ENCODE measurements around the gene SP140L.

- PRO-cap = no peak
These were observed 8.1 kb upstream of the CCL20 start for GRCh38 chr2:227805425-227806053.

- PRO-cap = no peak
These were observed 386.7 kb upstream of the SPHKAP start for GRCh38 chr2:228568045-228568653.

- PRO-cap = no peak
These were observed 424.9 kb downstream of the PID1 start for GRCh38 chr2:228846239-228846542.

- PRO-cap = no peak
These were observed 153.5 kb downstream of the PID1 start for GRCh38 chr2:229117267-229118256.

GRCh38 chr2:229256817-229257896 lies 13.9 kb downstream of the PID1 start:
- PRO-cap = no peak

DNA sequence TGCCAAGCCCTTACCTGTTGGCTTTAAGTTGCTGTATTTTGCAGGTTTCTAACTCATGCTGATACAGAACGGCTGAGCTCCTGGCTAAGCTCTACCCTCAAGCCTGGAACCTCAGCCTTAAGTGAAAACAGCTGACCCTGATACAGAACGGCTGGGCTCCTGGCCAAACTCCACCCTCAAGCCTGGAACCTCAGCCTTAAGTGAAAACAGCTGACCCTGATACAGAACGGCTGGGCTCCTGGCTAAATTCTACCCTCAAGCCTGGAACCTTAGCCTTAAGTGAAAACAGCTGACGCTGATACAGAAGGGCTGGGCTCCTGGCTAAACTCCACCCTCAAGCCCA lies 17.5 kb upstream of the DNER start:
- PRO-cap = no peak

DNA sequence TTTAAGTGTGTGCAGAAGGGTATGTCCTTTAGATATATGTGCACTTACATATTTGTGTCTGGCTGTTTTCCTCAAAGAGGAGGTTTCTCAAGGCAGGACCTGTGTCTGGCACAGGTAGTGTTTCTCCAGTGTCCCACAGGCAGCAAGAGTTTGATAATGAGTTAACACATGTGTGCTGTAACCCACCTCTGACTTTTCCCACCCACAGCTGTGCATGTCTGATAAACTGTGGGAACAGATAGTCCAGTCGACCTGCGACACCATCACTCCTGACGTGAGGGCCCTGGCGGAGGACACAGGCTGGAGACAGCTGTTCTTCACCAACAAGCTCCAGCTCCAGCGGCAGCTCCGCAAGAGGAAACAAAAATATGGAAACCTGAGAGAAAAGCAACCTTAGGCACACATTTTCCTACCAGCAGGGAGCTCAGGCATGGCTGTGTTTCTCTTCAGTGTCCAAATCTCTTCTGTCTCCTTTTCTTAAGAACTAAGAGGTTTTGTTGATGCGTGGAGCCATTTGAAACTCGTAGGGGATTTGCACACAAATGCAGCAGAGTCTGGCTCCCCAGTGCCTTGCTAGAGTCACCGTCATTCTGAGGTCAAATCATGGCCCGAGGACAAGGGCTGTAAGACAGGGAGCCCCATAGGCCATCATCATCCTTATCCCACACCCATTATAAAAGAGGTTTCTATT lies 58.1 kb downstream of the SLC16A14 start:
- PRO-cap = no peak

DNA sequence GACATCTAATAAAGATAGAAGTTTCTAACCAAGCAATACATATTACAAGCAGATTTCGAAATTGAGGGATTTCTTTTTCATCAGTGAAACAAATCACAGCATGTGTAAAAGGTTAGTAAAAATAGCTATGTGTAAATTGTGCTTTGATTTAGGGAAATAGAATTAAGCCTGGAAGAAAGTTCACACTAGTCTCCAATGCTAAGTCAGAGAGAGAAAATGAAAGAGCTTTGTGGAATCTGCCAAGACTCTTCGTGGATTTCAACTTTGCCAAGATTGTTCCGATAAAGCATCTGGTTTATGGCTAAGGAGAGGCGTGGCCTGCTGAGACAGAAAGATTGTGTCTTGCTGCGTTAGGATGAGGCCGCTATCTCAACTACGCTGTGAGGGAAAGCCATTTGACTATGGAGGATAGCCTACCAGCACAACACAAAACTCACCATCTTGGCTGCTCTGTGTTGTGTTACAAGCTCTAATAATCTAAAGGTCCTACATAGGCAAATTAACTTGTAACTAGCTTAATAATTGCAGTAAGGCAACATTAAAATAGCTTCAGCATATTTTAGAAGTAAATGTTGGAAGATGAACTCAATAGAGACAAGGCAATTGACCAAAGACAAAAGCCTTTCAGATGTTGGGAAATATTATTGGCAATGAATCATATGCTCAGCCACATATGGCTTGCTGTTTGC lies 60.3 kb upstream of the SLC16A14 start:
- PRO-cap = no peak

DNA sequence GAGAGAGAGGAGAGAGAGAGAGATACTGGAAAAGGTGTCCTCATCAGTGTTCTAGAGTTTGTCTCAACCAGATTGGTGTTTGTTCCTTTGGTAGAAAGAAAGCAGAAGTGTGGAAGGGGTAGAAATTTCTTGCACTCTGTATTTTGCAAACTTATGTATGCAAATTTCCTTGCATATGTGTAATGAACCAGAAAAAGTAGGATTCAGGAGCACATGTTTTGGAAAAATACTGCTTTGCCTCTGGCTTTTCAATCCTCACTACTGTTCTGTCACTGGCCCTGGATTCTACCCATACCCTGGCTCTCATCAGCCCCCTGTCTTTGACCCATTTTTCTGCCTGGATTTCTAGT lies 1.0 kb upstream of the SP140 start:
- PRO-cap = no peak

DNA sequence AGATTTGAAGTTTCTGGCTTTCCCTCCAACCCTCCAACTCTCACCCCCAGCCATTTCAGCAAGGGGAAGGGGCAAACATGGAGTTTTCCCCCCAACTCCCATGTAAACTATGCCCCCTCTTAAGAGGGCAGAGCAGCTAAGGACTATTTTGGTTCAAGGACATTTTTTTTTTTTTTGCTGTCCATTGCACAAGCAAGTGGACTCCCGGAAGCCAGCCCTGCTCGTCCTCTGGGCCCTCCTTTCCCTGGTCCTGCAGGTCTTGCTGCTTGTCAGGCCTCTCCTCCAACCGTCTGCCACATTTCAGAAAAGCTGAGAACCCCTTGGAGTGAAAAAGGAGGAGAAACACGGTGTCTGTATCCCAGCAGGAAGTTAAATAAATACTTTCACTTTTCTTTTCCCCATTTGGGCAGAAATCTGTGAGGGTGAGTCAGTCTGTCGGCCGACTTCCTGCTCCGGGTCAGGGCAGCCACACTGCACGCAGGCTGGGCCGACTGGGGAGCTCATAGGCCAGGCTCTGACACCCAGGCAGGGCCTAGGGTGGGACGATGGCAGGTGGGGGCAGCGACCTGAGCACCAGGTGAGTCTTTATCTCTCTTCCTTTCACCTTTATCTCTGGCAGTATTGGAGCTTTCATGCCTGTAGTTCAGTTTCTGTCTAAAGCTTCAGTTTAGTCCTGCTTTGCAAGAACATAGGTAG lies at the start of gene SP140L:
SP140L (plus strand) TSS at position 469 of the 696 bp plus-strand sequence.
- PRO-cap = bidirectional peak, plus-strand start at position 450 of the sequence, minus-strand start at position 371 of the sequence

DNA sequence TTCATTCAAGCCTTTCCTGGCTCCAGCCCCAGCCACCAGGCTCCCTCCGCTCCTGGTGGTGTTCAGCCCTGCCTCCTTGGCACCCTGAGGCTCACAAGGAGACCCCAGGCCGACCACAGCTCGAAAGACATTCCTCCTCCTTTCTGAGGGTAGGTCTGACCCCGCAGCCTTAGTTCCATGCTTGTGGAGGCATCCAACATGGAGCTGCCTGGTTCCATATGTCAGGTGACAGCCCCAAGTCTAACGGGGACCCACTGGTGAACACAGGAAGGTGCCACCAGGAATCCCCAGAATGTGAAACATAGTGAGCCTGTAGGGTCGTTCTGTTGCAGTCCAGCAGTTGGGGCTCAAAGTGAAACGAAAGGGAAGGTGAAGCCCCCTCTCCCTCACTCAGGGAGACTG lies 5.0 kb upstream of the SP100 start:
- PRO-cap = no peak

GRCh38 chr2:230441297-230441991 lies 25.4 kb downstream of the SP100 start:
- PRO-cap = no peak

DNA sequence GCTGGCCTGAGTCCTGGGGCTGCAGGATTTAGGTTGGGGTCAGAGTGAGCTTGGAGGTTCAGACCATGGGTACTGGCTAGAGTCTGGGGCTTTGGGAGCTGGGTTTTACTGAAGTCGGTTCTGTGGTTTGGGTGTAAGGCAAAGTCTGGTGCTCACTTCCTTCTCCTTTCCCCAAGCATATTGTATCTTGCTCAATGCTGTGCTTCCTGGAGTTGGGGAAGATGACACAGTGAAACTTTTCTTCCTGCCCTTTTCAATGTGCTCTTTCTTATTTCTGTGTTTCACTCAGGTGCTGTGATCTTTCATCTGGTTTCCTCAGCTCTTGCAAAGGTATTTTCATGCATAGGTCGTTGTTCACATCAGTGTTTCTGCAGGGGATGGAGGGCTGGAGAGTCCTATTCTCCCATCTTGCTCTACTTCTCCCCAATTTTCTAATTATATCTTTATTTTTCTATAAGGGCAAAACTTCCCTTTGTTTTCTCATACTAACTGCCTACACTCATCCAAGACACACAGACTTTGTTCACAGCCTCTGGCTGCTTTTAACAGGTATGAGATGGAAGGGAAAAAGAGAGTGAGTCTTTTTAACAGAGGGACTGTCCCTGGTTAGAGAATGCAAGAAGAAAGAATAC lies 41.5 kb downstream of the SP100 start:
- PRO-cap = no peak

- PRO-cap = no peak
These were observed 53.9 kb downstream of the SP100 start for GRCh38 chr2:230469972-230470285.

- PRO-cap = no peak
These were observed 111.3 kb downstream of the SP100 start for GRCh38 chr2:230527217-230527878.

DNA sequence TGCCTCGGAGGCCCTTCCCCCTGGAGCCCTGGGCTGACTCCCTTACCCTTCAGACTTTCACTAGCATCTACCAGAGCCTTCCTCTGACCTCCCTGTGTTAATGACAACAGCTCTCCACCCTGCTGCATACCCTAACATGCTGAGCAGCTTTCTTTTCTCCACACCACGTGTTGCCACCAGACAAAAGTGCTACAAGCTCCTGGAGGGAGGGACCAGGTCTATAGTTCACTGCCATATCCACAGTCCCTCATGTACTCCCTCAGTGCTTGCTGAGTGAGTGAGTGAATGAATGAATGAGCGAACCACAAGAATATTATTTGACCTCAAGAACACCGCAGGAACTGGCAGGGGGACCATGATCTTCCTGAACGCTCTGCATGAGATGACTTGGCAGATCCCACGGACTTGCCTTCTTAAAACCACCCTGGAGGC lies 47.4 kb upstream of the CAB39 start:
- PRO-cap = no peak

- PRO-cap = no peak
These were observed 18.4 kb downstream of the CAB39 start for GRCh38 chr2:230731022-230731407.

DNA sequence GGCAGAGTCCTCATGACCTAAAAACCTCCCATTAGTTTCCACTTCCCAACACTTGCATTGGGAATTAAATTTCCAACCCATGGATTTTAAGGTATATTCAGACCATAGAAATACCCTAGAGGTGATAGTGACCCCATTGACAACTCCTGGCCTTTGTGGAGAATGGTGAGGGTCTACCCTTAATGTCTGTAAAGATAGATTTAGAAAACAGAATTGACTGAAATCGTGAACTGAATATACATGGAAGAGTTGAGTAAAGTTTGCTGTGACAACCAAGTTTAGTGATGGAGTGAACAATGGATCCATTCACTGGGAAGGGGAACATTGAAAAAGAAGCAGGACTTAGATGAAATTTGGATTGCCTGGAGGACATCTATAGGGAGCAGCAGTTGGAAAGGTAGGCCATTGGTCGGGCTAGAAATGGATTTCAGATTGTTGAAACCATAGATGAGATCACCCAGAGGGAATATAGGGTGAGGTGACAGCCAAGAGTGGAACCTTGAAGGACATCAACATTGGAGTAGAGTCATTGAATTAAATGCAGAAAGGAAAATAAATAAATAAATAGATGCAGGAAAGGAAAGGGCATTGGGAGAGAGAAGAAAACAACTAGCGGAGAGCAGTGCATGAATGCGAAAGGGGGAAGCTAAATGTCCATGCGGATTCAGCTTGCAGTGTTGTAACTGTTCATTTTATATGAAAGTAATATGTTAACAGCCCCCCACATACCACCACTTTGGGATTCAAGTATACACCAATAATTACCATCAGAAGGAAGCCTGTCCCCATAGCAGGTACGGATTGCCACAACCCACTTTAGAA lies 40.1 kb downstream of the CAB39 start:
- PRO-cap = no peak

DNA sequence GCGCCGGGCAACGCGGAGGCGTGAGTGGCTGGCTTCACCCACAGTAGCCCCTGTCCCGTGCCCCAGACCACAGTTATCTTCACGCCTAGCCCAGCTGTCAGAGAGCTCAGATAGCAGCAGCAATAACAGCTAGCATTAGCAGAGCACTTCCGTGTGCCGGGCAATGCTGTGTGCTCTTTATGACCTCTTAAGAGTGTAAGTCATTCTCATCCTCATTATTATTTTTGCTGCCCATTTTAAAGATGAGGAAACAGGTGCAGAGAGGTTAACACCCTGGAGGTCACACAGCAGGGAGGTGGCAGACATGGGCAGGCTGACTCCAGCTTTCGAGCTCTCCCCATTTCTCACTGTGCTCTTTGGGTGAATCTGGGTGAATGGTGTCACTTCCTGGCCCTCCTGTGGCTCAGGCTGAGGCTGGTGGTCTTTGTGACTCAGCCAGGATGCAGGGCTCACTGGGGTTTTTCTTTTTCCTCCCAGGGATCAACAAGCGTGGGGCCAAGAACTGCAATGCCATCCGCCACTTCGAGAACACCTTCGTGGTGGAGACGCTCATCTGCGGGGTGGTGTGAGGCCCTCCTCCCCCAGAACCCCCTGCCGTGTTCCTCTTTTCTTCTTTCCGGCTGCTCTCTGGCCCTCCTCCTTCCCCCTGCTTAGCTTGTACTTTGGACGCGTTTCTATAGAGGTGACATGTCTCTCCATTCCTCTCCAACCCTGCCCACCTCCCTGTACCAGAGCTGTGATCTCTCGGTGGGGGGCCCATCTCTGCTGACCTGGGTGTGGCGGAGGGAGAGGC lies 13.0 kb downstream of the ITM2C start:
- PRO-cap = bidirectional peak, plus-strand start at position 287 of the sequence, minus-strand start at position 52 of the sequence

DNA sequence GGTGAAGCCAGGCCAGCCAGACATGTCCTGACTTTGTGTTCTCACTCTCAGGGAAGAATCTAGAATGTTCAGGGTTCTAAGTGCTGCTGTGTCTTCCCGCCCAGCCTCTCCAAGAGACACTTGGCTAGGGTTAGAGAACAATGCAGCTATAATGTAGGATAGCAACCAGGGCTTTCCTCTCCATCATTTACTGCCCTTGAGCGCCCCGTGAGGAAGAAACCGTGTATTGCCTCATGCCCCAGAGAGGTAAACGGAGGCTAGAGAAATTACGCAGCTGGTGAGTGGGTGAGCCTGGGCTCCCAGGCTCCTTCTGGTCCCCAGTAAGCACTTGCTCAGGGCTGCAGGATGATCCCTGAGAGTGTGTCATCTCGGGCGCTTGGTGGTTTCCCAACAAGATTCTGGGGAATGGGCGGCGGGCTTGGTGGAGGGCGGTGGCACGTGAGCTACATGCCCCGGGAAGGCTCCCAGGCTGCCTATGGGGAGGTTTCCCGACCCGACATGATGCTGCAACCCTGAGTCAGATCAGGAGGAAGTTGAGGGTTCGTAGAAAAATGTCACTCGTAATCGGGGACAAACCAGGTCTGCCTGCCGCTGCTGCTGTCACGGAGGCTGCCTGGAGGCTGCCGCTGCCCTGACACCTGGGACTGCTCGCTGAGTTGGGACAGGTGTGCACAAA lies 527 bp downstream of the GPR55 start:
- PRO-cap = no peak